M059J (cell line): ENCODE measurements around a stretch of chr2.

GRCh38 chr2:101308913-101309396 lies 454 bp upstream of the RNF149 start:
- RAMPAGE, long total RNA: no peak

DNA sequence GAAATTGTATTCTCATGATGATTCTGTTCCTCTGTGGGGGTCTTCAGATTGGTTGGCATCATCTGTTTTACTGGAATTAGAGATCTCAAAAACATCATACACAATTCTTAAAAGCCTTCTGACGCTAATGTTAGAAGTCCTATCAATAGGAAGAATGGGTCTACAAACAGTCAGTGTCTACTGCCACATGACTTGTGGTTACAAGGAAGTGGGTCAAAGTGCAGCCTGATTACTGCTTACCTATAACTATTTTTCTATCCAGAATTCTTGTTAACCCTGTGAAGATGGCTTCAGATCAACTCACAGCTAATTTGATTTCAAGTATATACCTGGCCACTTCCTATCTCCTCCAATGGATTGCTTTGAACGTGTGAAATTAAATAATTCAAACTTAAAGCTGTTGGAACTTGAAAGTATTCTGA lies 2.9 kb upstream of the RNF149 start:
- RAMPAGE, long total RNA: no peak

DNA sequence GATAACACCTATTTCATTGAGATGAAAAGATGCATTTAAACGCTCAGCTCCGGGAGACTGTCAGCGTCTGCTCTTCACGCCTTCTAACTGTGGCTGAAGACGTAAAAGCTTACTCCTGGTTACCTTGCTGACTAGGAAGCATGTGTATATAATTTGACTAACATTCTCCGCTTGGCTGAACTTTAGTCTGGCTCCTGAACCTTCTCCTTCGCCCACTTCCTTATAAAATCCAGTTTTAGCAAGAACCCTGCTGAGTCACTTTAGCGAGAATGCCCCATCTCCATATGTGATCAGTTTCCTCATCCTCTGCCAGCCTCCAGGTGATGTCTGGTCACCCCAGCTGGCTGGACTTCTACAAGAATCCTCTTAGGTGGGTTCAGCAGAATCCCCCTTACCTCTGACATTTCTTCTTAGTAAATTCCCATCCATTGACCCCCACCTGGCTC lies 12.8 kb upstream of the CREG2 start:
- RAMPAGE, long total RNA: no peak

GRCh38 chr2:101625410-101625951 lies 72.0 kb upstream of the MAP4K4 start:
- RAMPAGE, long total RNA: no peak

- RAMPAGE, long total RNA: no peak
These were observed 894 bp downstream of the MAP4K4 start for GRCh38 chr2:101698374-101698828.

DNA sequence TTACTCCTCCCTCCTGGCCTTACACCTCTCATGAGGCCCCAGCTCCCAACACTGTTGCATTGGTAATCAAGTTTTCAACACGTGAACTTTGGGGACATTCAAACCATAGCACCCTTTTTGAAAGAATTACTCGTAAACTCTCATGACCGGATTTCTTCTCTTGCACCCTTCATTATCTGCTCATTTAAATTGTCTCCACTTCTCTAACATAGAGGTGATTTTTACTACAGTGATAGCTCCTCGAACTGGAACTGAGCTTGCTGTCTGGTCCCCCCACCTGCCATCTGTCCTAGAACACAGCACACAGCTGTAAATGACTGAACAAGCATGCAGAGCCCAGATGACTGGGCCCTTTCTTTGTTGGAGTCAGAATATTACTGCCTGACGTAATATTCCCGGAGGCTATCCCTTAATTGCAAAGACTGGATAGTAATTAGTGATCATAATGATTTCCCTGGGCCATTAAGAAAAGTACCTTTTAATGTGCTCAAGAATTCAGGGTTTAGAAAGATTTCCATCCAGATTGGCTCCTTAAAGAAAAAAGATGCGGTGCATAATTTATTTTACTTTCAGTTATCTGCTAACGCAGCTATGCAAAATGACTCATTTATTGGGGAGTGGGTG lies 84.2 kb downstream of the MAP4K4 start:
- RAMPAGE, long total RNA: no peak

GRCh38 chr2:101802269-101802841 lies 104.8 kb downstream of the MAP4K4 start:
- RAMPAGE, long total RNA: no peak

DNA sequence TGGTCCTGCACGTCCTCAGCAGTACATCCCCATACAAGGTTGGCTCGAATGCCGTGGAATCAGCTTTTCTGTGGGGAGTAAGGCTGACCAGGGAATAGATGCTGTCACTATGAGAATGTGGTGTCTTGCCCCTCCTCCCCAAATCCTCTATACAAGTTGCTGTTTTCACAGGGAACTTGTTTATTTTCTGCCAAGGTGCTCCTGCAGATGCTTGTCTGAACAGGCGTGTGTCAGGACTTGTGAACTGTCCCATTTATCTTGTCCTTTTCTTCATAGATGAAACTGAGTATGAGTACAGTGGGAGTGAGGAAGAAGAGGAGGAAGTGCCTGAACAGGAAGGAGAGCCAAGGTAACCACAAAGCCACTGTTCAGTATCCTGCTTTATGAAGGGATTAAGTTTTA lies 144.8 kb downstream of the MAP4K4 start:
- RAMPAGE, long total RNA: no peak

DNA sequence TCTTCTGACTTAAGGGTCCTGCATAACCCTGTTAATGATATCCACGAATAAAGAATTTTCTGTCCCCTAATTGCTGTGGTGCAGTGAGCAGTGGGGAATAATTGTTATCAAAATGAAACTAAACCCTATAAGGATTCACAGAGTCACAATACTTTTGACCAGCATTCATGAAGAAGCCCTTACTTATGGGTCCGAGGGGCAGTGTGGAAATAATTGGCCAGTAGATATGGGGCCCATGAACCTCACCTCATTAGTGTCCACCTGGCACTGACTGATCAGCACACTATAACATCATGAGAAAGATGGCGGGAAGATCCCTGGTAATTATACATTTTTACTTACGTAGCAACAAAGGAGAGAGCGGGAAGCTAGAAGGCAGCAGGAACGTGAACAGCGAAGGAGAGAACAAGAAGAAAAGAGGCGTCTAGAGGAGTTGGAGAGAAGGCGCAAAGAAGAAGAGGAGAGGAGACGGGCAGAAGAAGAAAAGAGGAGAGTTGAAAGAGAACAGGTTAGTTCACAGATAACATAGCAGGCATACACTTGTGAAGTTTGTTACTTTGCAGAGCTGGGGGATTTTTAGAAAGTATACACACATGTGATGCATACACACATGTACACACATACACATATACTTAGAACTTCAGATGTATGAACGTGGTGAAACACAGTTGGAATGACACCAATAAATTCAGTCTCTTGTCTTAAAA lies 136.0 kb upstream of the IL1R2 start:
- RAMPAGE, long total RNA: no peak

- RAMPAGE, long total RNA: no peak
These were observed 115.8 kb upstream of the IL1R2 start for GRCh38 chr2:101875772-101876521.

DNA sequence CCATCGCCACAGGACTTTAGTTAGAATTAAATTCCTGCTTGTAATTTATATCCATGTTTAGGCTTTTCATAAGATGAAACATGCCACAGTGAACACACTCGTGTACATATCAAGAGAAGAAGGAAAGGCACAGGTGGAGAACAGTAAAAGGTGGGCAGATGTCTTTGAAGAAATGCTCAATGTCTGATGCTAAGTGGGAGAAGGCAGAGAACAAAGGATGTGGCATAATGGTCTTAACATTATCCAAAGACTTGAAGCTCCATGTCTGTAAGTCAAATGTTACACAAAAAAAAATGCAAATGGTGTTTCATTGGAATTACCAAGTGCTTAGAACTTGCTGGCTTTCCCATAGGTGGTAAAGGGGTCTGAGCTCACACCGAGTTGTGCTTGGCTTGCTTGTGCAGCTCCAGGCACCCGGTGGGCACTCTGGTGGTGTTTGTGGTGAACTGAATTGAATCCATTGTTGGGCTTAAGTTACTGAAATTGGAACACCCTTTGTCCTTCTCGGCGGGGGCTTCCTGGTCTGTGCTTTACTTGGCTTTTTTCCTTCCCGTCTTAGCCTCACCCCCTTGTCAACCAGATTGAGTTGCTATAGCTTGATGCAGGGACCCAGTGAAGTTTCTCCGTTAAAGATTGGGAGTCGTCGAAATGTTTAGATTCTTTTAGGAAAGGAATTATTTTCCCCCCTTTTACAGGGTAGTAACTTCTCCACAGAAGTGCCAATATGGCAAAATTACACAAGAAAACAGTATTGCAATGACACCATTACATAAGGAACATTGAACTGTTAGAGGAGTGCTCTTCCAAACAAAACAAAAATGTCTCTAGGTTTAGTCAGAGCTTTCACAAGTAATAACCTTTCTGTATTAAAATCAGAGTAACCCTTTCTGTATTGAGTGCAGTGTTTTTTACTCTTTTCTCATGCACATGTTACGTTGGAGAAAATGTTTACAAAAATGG lies 98.0 kb upstream of the IL1R2 start:
- RAMPAGE, long total RNA: no peak

DNA sequence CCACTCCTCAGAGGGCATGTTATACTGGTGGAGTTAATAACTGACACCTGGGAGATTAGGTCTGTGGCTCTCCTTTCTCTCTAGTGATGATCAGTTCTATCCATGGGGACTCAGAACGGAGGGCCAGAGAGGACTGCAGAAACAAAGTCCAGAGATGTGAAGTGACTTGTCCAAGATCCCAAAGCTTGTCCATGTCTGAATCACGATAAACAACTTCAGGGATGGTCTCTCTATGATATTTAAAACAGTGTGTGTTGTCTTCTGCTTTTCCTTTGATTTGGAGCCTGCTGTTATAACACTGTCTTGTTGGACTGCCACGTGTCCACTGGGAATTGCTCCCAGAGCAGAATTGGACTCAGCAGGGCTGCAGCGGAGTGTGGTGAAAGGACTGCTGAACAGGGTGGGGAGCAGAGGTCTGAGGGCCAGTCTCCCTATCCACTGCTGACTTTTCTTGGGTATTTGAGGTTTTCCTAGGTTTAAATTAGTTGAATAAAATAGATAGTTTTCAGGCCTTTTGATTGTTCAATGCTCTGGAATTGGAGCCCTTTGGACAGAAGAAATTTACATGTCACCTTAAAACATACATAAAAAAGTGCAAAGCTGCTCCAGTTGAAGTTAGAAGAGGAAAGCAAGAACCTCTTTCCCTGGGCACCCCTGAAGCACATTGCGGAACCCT lies 68.3 kb downstream of the IL1R2 start:
- RAMPAGE, long total RNA: no peak

DNA sequence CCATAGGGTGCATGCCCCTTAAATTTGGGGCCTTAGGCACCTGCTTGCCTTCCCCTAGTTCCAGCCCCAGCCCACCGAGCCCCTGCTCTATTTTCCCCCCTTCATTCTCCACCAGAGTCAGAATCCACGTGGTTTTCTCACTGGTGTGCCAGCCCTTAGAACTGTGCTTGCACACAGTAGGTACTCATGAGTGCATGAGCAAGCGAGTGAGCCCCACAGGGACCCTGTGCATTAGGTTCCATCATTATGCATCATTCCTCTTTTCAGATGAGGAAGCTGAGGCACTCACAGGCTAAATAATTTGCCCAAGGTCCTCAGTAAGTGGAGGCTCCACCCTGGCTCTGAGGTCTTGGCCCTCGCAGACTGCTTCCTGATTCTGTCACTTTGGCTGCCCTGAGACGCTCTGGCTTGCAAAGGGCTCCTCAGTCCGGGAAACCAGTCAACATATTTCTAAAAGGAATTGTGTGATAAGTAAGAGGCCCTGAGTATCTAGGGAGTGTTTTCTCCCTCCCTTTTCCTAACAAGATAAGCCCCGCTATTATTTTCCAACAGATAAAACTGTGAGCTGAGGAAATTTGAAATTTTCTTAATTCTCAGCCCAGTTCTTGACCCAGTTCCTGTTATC lies 71.7 kb downstream of the IL1R2 start:
- RAMPAGE, long total RNA: no peak

DNA sequence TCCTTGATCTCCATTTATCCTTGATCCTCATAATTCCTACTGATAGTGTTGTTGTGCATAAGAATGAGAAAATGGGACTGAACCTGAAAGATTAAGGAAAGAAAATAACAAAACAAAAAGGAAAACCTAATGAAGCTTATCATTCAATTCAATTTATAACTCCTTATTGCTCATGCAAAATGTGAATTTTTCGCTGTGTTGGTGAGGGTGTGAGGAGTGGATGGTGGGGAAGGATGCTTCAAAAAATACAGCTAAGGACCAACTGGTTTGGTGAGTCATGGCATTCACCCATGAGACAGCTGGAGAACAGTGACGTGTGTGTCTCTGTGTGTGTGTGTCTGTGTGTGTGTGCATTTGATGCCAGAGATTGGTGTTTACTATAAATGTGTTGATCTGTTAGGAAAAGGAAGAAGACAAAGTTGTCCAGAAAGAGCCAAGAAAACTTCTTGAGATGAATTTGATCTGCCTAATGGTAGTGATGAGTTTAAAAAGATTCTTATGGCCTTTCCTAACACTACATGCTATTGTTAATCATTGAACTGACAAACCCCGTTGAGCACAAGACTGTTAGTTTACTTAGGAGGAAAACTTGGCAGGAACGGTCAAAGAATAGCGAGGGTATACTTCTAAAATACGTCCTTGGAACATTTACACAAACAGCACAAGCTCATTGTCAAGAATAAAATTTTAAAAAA lies 36.5 kb upstream of the IL1R1 start:
- RAMPAGE, long total RNA: no peak

GRCh38 chr2:102187290-102188318 lies 781 bp downstream of the IL1RL2 start:
- RAMPAGE, long total RNA: no peak

DNA sequence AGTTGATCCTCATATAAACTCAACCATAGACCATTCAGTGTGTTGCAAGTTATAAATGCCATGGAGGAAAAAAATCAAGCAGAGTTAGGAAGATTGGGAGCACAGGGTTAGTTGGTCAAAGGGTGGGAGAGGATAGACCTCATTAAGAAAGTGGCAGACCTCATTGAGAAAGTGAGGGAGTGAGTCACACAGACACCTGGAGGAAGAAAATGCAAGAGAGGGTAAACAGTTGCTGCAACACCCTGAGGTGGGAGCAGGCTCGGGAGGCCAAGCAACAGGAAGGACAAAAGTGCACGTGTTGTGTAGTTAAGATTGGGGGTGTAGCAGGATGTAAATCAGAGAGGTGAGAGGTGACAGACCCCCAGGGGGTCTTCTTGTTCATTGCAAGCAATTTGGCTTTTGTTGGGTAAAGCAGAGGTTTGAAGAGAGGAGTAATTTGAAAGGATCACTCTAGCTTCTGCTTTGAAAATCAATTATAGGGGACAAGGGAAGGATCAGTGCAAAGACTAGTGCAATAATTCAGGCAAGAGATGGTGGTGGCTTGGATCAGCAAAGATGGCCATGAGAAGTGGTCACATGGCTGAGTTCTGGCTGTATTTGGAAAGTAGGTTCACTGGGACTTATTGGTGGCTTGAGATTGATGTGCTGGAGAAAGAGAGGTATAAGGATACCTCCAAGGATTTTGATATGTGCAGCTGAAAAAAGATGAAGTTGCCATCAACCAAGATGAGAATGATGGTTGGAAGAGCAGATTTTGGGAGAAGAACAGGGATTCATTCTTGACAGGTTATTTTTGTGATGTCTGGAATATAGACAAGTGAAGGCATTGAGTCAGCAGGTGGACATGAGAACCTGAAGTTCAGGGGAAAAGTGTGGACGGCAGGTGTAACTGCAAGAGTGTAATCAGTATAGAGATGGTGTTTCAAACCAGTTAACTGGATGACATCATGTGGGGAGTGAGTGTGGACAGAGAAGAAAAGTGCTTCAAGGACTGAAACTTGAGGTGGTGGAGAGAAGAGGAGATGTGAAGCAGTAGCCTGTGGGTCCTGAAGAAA lies 6.7 kb downstream of the IL1RL1 start:
- RAMPAGE, long total RNA: no peak

- RAMPAGE, long total RNA: no peak
These were observed 979.3 kb downstream of the TMEM182 start for GRCh38 chr2:103741155-103741550.

GRCh38 chr2:104889254-104889700 lies 35.4 kb downstream of the POU3F3 start:
- RAMPAGE, long total RNA: no peak

DNA sequence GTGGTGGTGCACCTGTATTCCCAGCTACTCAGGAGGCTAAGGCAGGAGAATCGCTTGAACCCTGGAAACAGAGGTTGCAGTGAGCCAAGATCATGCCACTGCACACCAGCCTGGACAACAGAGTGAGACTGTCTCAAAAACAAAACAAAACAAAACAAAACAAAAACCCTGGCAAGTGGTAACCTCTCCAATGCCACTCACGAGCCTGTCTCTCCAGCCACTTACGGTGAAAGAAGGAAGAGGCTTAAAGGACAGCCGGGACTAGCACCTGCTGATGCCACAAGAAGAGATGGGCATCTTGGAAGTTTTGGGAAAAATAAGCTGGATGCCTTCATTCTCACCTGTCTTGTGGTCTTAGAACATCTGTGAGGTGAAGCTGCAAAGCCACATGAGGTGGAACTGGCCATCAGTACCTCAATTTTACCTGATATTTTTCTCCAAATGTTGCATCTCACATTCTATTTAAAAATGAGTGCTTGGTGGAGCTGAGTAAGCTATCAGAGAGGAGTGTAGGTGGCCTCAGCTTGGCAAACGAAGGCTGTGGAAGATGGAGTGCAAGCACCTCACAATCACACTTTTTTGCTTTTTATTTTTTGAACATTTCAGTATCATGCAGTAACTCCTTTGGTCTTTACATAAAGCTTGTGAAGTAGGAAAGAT lies 26.9 kb downstream of the C2orf49 start:
- RAMPAGE, long total RNA: no peak

GRCh38 chr2:105377539-105377935 lies 21.3 kb downstream of the FHL2 start:
- RAMPAGE, long total RNA: no peak